ENCODE results near the genes MYOM1, TGIF1 and DLGAP1.

- PRO-cap: no peak
Measured at GRCh38 chr18:2919402-2919977, 72.7 kb downstream of the EMILIN2 start.

DNA sequence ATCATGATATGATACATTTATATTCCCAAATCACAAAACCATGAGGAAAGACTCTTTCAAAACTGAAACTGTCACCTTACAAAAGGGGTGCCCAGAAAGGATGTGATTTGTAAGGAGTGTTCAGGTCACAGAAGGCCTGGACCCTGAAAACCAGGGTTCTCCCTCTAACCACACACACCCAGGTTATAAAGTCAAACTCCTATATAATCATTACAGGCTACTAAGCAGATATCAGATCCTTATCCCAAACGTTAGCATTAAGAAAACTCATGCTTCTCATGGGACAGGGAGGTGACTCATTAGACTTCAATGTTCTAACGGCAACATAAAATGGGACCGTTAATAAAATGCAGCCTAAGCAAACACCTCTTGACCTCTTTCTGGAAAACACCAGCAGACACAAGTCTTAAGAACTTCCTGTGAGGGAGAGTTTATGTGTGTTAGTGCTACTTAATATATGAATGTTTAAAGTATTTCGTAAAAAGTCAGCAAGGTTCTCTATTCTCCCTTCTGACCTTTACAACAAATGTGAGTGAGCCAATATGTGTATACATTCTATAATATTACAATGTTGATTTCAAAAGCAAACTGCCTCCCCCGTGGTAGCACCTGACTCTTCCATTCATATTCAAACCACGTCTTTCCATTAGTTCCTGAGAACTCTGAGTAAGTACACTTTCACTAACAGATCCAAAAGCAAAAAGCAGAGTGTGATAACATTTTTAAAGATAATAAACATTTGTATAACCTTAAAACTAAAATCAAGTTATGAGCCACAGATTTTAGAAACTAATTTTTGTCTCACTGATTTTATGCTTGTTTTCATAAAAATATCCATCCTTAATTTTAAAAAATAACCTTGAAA, 31.6 kb downstream of the LPIN2 start:
- PRO-cap: no peak

- PRO-cap: bidirectional peak, plus-strand start at chr18:3016824, minus-strand start at chr18:3016694
Measured at GRCh38 chr18:3016539-3017006, 3.6 kb upstream of the LPIN2 start.

DNA sequence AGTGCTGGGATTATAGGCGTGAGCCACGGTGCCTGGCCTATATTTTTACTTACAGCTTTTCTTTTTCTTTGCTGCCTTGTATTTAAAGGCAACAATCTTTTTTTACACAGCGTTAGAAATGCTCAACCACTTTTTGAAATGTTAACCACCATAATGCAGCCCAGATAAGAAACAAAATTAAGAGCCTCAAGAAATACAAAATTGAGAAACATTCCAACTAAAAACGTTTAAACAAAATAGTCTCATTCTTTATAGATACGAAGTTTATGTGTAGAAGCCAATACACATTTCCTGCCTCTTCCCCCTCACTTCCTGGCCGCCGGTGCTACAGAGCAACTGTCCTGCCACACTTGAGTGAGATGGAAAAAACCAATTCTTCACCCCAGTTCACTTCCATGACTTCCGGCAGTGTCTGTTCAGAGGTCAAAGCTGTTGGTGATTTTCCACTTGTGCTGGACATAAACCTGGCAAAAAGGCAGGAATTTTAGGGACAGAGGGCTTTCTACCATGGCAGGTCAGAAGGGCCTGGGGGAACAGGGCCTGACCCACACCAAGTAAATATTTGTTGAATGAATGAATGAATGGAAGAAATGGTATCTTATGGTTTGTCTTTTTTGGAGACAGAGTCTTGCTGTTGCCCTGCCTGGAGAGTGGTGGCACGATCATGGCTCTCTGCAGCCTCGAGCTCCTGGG, 47.6 kb upstream of the LPIN2 start:
- PRO-cap: no peak

DNA sequence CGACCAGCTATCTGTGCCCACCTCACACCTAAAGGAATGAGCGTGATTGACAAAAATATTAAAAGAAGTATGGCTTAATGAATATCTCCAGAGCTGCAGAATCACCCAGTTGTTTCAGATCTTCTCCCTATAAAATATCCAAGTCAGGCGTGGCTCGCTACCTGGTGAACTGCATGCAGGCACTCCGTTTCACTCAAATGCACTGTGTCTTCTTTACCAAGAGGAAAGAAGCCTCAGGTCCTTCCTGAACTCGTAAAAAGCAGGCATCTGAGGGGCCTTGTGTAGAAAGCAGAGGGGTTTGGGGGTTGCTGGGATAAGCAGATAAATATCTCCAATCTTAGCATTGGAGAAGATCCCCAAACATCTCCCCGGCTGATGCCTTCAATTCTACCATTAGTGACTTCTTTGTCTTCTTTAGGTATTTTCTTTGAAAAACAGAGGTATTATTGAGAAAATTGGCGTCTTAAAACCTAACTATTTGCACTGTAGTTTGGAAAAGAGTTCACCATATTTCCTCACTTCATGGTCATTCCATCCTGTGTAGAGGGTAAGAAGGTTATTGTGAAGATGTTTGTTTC, 67.8 kb downstream of the MYOM1 start:
- PRO-cap: unidirectional peak, minus-strand start at position 198 of the sequence

DNA sequence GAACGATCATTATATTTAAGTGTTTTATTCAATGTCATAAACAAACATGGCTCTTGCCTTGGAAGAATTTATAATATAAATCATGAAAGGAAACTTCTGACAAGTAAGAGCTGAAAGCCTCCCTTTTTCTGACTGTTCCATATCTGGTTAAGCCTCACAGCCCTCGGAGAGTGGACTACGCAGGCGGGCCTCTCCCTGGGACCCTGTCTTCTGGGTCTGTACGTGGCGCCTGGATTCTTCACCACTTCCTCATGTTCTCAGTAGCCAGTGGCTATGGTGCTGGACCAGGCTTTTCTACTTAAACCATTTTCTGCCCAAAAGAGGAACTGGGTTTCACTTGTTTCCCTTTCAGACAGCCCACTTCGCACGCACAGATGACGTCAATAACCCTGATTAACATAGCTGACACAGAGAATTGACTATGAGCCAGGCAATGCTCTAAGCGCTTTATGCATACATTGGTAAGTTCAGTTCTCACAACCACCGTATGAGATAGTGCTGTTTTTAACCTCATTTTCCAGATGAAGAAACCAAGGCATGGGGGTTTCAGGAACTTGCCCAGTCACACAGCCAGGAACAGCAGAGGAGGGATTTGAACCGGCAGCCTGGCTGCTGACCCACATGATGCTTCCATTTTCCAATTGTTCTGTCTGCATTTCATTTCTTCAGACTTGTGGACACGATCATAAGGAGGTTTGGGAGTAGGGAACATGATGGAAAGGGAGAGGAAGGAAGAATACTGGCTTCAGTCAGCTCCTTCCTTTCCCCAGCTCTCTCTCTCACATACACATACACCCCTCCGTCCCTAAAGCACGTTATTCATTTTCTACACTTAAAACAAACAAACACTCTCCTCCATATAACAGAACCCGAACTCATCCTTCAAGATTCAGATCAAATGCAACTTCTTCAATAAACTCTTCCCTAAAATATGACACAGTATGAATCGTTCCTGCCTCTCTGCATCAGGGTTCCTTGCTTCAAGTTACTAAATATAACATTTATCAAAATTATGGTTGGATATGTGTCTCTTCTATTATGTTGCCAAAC, 41.7 kb downstream of the MYOM1 start:
- PRO-cap: bidirectional peak, plus-strand start at position 465 of the sequence, minus-strand start at position 212 of the sequence

DNA sequence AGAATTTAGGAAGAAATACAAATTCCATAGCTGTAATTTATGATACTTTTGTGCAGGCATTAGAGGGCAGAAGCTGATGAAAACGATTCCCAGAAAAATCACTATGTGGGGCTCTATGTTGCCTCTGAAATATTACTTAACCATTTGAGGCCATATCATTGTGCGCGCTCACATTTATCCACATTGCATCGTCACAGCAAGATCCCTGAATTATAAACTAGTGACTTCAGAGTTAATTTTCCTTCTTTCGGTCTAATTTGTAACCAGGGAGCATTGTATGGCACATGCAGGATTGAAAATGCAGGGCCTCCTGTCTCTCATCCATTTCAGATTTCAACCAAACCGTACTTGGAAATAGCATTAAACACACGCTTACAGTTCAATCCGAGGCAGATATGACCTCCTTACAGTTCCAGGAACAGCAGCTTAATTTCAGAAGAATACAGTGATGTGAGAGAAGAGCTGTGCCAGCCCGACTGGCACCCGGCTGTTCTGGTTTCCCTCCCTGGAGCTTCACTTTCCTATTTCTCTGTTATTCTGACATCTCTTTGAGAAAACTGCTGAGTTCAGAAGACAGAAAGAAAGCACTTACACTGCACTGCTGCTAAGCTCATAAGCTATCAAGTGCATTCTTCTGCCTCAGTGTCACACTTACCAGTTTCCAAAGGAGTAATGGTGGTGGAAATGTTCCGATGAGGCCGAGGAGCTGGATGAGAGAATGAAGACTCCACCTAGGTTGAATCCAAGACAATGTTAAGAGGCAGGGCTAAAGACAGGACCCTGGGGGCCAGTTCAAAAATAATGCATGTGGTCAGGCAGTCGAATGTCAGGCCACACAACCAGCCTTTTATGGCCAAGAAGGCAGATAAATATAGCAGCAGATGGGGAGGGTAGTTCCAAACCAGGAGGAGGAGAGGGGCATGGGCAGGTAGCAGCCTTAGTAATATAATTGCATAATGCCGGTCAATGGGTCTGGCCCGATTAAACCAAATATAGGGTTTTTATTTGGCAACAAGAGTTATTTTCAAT, at the start of gene MYOM1:
TSS of gene MYOM1 (minus strand) at position 821 of the 1,029 bp plus-strand sequence.
- PRO-cap: no peak

- PRO-cap: unidirectional peak, minus-strand start at chr18:3264557
Measured at GRCh38 chr18:3264137-3265112, 2.5 kb downstream of the MYL12B start.

DNA sequence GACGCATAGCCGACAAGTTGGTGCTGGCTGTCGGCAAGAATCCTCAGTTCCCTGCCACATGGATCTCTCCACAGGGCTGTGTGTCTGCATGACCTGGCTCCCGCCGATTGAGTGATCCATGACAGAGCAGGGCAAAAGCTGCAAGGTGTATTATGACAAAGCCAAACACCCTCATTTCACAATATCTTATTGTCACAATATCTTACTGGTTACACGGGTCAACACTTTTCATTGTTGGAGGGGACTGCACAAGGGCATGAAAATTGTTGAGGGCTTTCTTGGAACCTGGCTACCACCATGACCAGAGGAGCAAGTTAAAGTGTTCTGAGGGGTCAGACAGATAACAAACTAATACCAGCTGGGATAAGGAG, 4.3 kb downstream of the MYL12B start:
- PRO-cap: no peak

GRCh38 chr18:3450149-3451121, at the start of gene TGIF1:
TSS of gene TGIF1 (plus strand) at chr18:3450172.
- PRO-cap: bidirectional peak, plus-strand start at chr18:3450177, minus-strand start at chr18:3450031; bidirectional peak, plus-strand start at chr18:3450783, minus-strand start at chr18:3450693

GRCh38 chr18:3495566-3496116, 45.7 kb downstream of the TGIF1 start:
- PRO-cap: no peak

DNA sequence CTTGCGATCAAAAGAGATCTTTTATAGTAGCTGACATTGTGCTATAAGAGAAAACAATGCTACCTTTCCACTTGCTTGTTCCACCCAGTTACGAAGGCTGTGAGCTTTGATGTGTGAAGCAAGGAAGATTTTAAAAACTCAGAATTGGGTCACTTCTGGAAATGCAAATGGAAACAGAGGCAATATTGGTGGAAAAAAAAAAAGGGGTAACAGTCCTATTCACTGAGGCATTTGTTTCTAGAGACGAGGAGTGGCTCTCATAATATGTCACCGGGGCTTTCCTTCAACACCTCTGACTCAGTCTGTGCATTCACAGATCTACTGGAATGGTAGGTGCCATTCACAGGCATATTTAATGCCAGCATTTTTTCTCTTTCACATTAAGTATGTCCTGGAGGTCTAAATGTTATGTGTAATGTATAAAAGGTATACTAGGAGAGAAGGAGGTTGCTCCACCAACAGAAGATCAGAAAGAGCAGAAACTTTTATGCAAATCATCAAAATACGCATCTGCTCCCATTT, 91.8 kb downstream of the TGIF1 start:
- PRO-cap: no peak

DNA sequence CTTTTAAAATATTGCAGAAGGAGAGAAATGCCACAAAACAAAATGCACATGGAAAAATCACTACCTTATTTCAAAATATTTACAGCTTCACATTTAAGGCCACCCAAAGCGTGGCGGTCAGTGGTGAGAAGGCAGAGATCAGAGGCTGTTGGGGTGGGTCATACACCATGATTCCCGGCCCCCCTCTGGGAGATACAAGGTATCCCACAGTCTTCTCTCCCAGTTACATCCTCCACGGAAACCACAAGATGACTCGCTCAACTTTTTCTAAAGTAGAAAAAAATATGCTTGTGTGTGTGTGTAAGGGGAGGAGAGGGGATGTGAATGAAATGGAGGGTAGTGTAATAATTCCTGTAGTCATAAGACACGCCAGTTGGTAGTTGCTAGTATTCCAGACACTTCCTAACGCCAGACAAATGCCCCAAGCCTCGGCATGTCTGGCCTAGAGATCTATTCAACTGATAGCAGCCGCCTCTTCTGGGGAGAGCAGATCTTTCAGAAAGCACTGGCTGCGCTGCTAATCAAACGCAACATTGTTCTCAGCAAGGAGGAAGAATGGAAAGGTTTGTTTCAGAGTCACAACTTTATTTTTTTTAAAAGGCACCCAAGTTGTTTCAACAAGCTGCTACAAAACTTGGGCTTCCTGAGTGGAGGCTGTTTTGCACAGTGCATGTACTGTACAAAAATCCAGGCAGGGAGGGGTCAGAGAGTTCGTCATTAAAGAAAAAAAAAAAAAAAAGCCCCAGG, 143.5 kb downstream of the TGIF1 start:
- PRO-cap: bidirectional peak, plus-strand start outside the sequence, minus-strand start at position 689 of the sequence

DNA sequence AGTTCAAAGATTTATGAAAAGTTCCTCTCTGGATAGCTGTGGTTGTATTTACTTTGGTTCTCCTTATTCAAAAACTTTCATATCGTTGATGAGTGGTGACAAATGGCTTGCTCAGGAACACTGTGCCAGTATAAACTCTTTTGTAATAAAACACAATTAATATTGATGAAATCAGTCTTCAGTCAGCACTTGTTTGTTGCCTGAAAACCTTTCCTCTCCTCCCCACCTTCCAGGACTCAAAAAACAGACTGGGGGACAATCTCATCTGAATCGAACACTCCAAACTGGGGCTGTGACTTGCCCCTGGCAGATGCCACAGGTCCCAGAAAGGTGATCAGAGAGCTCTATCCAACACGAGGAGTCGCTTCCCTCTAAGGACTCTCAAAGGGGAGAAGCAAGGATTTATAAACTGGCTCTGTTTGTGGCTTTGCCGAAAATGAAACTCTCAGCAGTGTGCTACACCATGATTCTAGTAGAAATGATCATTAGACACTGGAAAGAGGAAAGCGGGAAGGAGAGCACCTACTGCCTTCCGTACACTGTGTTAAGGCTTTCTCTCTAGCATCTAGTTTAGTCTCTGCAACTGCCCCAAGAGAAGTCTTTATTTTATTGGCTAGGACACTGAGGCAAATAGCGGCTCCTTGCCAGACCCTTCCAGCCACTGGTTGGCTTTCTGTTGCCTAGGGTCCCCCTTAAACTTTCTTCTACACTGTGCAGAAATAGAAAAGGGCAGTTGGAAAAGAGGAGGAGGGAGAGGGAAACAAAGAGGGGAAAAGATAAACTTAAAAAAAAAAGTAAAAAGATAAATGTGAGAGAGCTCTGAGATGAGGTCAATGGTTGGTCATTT, 199.3 kb downstream of the TGIF1 start:
- PRO-cap: no peak

GRCh38 chr18:3659844-3660211, 209.9 kb downstream of the TGIF1 start:
- PRO-cap: no peak

GRCh38 chr18:4454504-4455794, at the start of gene DLGAP1:
TSS of gene DLGAP1 (minus strand) at chr18:4455307.
- PRO-cap: unidirectional peak, minus-strand start at chr18:4455307

DNA sequence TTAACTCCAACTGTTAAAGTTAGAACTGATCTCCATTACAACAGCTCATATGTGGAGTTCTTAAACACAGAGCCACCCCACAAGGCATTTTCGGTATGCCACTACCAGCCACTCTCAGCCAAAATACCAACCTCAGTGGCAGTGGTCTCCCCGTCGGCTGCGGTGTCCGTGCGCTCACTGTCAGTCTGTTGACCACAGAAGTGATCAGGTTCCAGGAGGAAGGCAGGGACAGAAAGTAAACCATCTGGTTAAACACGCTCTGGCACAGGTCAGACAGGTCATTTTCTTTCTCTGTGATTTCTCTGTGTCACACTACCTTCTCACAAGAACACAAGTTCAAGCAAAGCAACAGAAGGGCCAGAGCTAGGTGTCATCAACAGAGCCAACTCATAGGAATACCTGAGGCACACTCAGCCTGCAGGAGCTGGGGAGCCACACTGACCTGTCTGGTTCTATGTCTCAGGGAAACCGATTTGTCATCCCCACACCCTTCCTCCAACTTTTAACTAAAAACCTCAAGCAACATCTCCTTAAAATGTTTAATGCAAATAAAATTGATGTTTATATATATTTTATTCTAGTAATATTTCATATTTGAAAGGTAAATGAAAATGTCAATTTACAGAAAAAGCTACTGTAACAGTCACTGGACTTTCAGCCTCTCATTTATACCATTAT, 115.0 kb upstream of the ZBTB14 start:
- PRO-cap: no peak

GRCh38 chr18:5419443-5420039, 124.0 kb upstream of the ZBTB14 start:
- PRO-cap: no peak

DNA sequence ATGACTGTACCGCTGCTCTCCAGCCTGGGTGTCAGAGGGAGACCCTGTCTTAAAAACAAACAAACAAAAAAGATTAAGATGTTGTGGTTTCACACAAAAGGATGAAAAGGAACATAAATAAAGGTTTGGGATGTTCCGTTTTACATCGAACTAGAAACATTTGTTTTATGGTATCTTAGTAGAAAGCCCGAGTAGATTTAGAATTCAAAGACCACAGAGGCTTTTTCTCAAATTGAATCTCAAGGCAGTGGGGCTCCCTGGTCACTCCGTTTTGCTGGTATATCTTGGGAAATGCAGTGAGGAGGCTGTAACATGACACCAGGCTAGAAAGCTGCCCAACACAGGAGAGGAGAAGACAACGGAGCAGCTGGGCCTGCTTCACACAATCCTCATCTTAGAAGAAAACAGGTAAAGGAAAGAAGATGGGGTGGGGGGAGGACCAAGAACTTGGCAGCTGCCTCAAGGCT, 38.2 kb upstream of the EPB41L3 start:
- PRO-cap: no peak

DNA sequence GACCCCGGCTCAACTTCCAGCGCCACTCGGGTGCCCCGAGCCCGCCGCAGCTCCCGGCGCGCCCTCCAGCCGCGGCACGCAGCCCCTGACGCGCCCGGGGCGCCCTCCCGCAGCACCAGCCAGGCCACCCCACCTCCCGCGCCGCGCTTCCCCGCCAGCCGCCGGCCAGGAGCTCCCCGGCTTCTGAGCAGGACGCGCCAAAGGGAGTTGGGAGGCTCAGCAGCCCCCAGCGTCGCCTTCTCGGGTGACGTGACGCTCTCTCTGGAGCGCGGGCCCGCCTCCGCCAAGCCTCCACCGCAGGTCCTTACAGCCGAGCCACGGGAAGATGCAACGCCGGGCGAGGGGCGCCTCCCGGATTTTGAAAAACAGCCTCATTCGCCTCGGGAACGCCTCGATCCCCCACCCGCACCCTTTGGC, 85.0 kb upstream of the EPB41L3 start:
- PRO-cap: bidirectional peak, plus-strand start at position 309 of the sequence, minus-strand start at position 185 of the sequence